HT-29 (cell line): ENCODE data around the genes MEX3B and ZSCAN2.

GRCh38 chr15:81308836-81309331 lies 15.1 kb downstream of the STARD5 start:
- RAMPAGE, long total RNA: no peak

GRCh38 chr15:81311202-81312581 lies 12.2 kb downstream of the STARD5 start:
- RAMPAGE, long total RNA: no peak

DNA sequence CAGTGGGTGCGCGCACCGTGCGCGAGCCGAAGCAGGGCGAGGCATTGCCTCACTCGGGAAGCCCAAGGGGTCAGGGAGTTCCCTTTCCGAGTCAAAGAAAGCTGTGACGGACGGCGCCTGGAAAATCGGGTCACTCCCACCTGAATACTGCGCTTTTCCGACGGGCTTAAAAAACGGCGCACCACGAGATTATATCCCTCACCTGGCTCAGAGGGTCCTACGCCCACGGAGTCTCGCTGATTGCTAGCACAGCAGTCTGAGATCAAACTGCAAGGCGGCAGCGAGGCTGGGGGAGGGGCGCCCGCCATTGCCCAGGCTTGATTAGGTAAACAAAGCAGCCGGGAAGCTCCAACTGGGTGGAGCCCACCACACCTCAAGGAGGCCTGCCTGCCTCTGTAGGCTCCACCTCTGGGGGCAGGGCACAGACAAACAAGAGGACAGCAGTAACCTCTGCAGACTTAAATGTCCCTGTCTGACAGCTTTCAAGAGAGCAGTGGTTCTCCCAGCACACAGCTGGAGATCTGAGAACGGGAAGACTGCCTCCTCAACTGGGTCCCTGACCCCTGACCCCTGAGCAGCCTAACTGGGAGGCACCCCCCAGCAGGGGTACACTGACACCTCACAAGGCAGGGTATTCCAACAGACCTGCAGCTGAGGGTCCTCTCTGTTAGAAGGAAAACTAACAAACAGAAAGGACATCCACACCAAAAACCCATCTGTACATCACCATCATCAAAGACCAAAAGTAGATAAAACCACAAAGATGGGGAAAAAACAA lies 247.6 kb downstream of the MEX3B start:
- RAMPAGE, long total RNA: no peak

DNA sequence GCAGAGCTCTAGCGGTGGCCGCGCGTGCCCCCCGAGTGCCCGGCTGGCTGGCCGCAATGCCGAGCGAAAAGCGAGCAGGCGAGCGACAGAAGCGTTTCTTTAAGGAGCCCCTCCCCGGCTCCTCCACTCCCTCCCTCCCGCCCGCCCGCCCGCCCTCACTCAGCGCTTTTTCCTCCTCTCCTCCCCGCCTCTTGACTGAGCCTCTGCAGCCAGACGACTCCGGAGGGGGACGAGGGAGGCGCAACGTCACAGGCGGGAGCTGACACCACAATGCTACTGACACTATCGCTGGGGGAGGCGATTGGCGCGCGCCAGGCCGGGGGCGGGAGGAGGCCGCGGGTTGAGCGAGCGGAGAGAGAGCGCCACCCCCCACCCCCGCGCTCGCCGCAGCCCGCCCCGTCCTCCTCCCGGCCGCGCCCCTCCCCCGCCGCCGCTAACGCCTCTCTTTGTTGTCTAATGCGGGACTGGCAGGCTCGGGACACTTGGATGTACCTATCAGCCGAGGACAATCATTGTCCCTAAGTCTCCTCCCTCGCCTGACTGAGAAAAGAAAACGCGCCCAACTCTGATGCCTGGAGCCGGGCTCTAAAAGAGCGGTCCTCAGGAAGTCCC lies at the start of gene MEX3B:
Gene MEX3B, minus strand, starts transcription at position 72 of the 612 bp plus-strand sequence.
- RAMPAGE, long total RNA: no peak

DNA sequence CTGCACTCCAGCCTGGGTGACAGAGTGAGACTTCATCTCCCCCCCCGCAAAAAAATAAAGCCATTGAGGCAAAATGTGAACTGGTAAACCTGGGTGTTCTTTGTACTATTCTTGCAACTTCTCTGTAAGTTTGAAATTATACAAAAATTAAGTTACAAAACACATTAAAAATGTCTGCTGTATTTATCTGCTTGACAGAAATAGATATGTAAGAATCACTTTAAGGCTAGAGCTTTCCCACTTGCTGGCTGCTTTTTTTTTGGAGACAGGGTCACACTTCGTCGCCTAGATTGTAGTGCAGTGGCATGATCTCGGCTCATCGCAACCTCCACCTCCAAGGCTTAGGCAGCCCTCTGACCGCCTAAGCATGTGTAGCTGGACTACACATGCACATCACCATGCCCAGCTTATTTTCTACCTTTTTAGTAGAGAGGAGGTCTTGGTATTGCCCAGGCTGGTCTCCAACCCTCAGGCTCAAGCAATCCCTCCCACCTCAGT lies 4.7 kb downstream of the RPS17 start:
- RAMPAGE, long total RNA: no peak

- RAMPAGE, long total RNA: no peak
Measured at GRCh38 chr15:82537129-82537648, 3.1 kb downstream of the RPS17 start.

GRCh38 chr15:82749975-82750819 lies 40.5 kb upstream of the AP3B2 start:
- RAMPAGE, long total RNA: no peak

DNA sequence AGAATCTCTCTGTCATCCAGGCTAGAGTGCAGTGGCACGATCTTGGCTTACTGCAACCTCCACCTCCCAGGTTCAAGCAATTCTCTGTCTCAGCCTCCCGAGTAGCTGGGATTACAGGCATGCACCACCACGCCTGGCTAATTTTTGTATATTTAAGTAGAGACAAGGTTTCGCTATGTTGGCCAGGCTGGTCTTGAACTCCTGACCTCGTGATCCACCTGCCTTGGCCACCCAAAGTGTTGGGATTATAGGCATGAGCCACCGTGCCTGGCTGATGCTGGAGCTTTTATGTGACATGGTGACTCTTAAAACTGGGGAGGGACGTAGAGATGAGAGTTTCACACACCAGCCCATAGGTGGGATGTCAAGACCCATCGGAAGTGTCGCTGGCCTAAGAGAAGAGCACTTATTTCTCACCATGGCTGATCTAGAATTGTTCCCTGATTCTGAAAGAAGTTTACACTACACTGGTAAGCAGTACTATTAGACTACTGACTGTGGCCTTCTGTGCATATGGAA lies 24.7 kb downstream of the WHAMM start:
- RAMPAGE, long total RNA: no peak

GRCh38 chr15:82852547-82853296 lies 43.3 kb downstream of the WHAMM start:
- RAMPAGE, long total RNA: no peak

- RAMPAGE, long total RNA: no peak
Measured at GRCh38 chr15:82914398-82914814, 38.1 kb downstream of the HOMER2 start.

DNA sequence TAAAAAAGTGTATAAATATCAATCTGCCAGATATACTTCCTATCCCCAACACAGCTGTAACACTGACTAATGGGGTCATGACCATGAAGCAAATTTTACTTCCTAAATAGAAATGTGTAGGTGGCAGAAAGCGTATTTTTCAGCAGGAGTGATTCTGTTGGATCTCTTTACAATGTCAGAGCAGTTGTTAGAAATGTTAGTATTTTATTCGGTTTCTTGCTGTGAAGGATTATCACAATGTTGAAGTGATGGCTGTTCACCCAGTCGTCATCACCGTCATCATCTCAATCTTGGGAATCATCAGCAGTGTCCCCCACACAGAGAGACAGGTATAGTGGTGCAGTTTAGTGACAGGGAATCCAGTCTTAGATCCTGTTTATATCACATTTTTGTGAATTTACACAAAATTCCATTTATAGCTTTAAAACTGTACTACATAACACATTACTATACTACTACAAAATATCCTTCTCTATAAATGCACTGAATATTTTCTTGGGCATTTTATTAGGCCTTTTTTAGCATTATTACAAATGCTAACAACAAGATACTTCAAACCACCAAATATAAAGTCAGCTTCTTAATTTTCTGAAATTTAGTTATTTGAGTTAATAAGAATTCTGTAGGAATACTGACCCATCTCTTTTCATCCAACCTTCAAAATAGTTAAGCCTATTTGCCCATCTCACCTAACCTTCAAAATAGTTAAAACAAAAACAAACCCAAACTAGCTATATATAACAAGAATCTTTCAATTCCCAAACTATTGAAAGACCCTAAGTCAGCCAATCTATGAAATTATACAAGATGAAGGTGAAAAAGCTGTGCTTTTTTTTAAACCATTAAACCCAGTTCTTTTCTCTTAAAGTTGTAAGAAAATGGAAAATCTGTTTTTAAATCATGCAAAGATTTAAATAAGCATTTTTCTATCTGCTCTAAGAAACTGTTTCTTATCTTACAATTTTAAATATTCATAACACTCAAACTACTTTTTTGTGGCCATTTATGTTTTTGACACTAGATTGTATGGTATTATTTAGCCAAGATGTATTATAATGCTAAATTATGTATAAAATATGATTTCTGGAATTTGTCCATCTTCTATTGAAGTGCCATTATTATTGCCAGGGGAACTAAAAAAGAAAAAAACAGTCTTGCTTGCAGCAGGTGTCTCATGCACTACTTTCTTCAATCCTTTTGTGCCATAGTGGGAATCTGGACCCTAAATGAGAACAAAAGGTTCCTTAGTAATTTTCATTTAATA lies 6.0 kb upstream of the C15orf40 start:
- RAMPAGE, long total RNA: no peak

GRCh38 chr15:83029683-83030347 lies 18.4 kb upstream of the C15orf40 start:
- RAMPAGE, long total RNA: no peak

- RAMPAGE, long total RNA: no peak
Measured at GRCh38 chr15:83061509-83062100, 5.4 kb downstream of the BTBD1 start.

GRCh38 chr15:83200705-83201157 lies 6.9 kb downstream of the HDGFL3 start:
- RAMPAGE, long total RNA: no peak

DNA sequence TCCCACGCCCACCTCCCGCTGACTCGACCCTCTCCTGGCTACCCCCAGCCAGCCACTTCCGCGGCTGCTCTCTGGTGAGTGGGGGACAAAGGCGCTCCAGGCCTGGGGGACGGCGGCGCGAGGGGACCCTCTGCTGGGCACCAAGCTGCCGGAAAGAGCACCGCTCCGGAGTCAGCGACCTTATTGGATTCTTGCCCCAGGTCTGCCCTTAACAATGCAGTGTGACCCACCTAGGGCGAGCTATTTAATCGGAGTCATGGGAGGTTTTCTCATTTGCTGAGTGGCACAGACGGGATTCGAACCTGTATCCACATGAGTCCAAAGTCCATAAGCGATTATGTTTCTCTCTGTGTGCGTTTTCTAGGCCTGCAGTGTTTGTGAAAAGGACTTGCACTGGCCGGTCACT lies 588 bp upstream of the HDGFL3 start:
- RAMPAGE, long total RNA: no peak

- RAMPAGE, long total RNA: no peak
Measured at GRCh38 chr15:84531770-84532070, 69.1 kb upstream of the ZSCAN2 start.

DNA sequence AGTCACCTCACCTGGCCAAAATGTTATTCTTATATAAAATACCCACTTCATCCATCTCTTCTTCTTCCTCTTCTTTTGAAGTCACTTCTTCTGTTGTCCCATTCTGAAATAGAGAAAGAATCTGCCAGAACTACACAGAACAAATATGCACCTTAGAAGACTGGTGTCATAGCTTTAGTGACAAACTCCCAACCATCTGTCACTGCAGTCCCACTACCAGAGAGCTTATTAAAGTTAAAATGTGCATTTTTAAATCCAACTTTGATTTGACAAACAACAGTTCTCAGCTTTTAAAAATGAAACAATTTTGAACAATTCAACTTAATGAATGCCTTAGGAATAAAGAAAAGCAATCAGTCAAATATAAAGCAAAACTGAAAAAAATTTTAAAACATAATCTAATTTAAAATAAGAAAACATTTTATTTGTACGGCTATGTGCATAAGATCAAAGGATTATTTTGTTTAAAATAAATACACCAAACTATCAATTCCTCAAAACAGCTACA lies 54.6 kb upstream of the ZSCAN2 start:
- RAMPAGE, long total RNA: no peak

GRCh38 chr15:84569443-84569790 lies 31.4 kb upstream of the ZSCAN2 start:
- RAMPAGE, long total RNA: no peak

DNA sequence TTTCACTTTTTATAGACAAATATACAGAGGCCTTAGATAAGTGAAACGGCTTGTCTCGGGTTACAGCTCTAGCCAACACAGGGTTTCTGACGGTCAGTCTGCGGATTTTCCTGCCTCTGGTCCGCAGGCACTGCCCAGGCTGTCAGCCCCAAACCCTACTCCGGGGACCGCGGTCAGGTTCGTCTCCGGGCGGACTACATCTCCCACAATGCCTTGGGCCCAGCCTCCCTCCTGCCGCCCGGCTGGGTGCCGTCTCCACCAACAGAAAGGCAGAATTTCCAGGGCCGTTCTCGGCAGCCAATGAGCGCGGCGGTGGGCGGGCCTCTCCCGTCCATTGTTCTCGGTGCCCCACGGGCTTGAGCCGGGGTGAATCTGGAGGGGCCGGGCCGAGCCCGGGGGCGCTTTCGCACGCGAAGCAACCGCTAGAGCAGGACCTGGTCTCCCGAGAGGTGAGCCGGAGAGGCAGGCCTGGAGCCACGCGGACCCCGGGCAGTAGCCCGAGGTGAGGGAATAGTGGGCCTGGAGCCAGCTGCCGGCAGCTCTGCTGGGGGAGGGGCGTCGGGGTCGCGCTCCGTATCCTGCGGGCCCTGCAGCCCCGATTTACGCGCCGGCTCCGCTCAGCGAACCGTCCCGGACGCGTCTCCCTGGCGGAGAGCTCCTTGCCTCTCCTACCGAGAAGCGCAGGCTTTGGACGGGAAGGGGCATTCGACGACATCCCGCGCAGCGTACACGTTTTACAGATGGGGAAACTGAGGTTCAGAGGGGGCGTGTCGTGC lies at the start of gene ZSCAN2:
Gene ZSCAN2, plus strand, starts transcription at position 323 of the 776 bp plus-strand sequence.
- RAMPAGE, long total RNA: no peak

- RAMPAGE, long total RNA: no peak
Measured at GRCh38 chr15:84634686-84635030, 19.4 kb downstream of the WDR73 start.